Metanephros (tissue), 2 donors: ENCODE results near the gene SLITRK1.

DNA sequence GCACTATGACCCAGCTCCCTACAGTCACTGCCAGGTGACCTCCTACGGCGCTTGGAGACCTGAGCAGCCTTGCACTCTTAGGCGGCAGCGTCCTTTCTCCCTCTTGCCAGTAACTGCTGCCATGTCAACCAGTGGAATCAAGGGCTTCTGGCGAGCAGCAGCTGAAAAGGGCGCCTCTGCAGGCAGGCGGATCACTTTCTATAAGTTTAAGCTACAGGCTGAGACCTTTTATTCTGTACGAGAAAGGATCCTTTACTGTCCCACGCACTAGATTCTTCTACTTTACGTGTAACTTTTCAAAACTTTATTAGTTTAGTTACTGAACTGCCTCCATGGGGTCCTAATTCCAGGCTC lies 2.0 kb downstream of the KCTD12 start:
- RAMPAGE, long total RNA, result no peak

GRCh38 chr13:77014197-77015254 lies 12.4 kb downstream of the FBXL3 start:
- RAMPAGE, long total RNA, result no peak

DNA sequence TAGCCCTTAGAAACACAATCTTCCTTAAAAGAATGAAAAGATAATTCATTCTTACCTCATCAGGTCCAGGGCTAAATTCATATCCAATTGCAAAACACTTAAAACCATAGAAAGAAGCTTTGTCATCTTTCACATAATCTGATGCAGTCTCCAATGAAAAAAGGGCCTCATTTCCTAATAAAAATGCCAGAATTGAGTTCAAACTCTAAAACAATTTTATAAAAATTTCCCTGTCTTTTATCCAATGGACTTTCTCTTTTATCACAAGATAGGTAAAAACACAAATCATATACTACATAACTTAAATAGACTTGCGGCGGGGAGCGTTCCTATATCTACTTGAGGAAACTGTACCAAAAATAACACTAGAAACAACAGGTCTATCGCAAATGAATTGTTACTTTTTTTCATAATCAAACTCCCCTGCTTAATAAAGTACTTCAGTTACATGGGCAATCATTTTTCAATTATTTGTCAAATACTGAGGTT lies 138.3 kb upstream of the FBXL3 start:
- RAMPAGE, long total RNA, result no peak

DNA sequence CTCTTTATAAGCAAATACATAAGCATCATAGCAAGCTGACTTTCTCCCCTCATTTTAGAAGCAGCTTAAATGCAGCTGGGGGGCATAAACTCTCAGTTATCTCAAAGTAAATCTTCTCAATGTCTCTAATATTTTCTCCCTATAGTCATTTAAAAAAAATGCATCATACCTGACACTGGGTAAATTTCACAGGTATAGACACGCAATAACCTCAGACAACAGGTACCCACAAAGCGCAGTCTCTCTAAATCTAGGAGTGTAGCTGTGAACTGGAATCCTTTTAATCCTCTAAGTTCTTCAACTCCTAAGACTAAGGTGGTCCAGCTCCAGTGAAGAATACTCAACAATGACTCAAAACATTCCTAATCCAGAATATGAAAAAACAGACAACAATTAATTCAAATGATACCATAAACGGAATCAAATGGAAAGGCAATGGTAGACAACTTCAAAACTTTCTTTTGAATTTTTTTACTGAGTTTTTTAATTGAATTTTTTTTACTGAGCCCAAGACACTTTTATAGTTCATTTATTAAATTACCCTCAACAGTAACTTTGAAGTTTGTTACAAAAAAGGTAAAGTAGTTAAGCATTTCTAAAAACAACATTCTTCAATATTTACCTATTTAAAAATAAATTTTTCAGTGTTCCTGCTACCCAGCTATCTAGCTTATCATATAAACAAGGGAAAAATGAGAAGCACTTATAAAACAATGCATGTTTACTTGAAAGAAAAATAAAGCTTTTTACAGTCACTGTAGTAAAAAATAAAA lies 141.0 kb downstream of the MYCBP2 start:
- RAMPAGE, long total RNA, result no peak

GRCh38 chr13:77300178-77300623 lies 26.7 kb downstream of the MYCBP2 start:
- RAMPAGE, long total RNA, result no peak

GRCh38 chr13:77316271-77317002 lies 10.5 kb downstream of the MYCBP2 start:
- RAMPAGE, long total RNA, result no peak

GRCh38 chr13:77537425-77537875 lies 1.9 kb downstream of the SCEL start:
- RAMPAGE, long total RNA, result no peak

GRCh38 chr13:77556357-77556797 lies 20.9 kb downstream of the SCEL start:
- RAMPAGE, long total RNA, result no peak

DNA sequence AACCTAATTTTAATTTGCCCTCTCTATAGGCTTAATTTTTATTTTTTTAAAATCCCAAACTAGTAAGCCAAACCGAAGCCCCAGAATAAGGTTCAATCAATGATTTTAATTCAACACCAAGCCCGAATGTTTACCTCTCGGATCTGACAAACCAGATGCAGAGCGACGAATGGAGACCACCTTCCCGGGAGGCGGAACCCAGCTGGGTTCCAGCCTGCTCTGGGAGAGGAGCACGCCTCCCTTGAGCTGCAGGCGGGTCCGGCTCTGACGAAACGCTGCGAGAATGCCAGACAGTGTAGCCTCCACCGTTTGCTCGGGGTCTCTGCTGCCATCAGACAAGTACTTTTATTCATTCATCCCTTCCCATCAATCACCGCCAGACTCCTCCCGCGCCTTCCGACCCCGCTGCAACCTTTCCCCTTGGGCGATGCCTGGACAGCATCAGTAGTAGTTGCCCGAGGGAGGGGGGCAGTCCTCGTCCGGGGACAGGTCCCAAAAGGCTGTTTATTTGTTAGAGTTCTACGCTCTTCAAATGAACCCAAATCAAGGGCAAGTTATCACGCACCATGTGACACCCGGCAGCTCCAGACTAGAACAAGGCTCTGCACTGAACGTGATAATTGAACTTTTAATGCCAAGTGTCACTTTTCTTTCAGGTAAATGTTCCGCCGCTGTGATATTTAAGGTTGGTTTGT lies 779 bp upstream of the EDNRB start:
- RAMPAGE, long total RNA, result start-site peak on the minus strand centred at position 175 of the sequence, 102 bp wide, 194 and 47 reads in 2 replicates

DNA sequence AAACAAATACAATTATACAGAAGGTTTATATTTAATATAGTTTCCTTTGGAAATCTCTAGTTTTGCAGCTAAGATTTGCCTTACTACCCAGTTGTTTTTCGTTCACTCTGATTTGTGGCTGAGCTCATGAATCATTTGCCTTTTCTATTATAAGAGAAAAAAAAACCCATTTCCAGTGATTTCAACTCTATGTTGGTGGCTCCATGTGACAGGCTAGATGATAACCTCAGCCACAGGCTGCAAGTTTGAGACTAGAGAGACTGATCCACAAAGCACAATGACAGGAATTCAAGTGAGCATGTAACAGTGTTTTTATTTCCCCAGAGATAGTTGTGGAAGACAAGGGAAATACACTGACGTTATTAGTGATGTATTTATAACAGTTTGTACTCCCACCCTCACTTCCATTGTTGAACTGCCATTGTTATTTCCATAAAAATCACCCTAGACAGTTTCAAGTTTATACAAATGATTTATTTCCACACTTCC lies 27.8 kb upstream of the EDNRB start:
- RAMPAGE, long total RNA, result no peak

DNA sequence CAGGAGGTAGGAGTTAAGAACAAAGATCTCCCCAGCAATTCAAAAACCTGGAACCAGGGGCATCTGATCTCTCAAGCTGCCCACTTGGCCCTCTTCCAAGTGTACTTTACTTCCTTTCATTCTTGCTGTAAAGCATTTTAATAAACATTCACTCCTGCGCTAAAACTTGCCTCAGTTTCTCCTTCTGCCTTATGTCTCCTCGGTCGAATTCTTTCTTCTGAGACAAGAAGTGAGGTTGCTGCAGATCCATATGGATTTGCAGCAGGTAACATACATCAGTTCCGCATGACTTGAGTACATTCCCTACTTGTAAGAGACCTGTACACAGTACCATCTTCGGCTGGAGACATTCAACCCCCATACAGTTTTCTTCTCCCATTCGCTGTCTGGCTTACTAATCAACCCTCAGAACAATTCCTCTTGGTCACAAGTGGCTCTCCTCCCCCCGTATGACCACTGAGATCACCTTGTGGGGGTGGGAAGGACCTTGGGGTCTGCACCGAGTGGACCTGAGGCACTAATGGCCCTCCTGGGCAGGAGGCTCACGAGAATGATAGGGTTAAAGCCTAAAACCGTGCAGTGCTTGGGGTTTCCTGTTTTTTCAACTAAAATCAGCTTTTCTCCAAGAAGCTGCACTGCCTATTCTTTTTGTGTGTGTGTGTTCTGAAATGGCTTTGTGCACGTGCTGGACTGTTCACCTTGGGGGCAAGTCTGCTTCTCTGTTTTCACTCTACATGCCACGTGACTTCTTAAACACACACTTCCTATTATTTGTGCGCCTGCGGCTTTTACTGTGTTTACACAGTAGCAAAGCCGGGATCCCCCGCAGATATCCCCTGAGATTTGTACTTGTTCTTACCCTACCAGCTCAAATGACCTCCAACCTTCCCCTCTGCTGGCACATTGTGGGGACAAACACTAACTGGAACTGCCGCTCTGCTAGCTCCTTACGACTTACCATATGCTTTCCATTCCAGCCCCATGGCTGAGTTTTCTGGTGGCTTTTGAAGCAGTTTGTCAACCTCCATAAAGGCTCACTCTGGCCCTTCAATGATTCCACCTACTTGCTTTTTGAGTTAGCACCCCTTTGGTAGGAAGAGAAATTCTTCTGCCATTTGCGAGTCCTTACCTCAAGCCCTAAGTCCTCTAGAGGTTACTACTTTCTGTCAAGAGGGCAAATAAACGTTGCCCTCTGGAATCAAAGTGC lies 12.4 kb downstream of the RBM26 start:
- RAMPAGE, long total RNA, result no peak

GRCh38 chr13:79402400-79403463 lies 3.3 kb downstream of the RBM26 start:
- RAMPAGE, long total RNA, result no peak

GRCh38 chr13:79406432-79406601 lies 262 bp upstream of the RBM26 start:
- RAMPAGE, long total RNA, result no peak

DNA sequence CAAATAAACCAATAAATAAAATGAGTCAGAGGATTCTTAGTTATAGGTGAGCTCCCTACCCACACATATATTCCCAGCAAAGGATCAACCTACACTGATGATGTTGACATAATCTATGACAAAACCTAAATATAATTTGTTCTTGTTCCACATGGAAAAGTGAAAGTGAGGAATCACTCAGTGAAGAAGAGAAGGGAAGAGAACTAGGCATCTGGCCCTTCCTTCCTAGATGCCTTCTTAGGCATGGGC lies 27.0 kb downstream of the SPRY2 start:
- RAMPAGE, long total RNA, result no peak

DNA sequence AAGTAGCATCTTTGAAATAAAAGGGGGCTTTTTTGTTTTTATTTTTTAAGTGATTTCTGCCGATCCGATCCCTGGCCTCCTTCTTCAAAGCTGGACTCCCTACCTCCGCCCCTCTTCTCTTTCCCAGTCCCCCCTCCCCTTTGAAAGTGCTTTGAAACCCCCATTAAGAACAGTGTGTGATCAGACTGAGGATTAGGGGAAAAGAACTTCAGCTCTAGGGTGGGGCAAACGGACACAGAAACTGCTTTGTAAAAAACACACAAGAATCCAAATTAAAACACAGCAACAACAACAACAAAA lies 1.4 kb downstream of the SPRY2 start:
- RAMPAGE, long total RNA, result no peak

DNA sequence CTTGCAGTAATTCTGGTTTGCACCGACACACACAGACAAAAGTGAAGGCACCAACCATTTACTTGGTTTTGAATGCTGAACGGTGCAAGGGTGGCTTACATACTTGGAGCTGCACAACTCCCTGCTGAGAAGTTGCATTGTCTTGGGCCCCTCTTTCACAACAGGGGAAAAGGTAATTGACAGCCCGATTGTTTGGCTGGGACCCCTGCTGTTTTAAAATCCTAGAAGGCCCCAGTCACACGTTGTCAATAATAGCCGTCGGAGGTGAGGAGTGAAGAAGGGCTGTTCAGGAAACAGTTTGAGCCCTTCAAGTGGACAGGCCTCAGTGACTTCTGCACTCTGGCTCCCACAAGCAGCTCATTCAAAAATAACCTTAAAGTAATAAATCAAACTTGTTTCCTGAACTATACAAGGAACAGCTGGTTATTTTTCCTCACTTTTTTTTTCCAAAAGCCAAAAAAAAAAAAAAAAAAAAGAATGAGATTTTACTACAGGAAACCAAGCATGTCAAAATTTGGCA lies 18.9 kb upstream of the SPRY2 start:
- RAMPAGE, long total RNA, result no peak

GRCh38 chr13:80654511-80654906 lies 313.6 kb upstream of the SPRY2 start:
- RAMPAGE, long total RNA, result no peak

DNA sequence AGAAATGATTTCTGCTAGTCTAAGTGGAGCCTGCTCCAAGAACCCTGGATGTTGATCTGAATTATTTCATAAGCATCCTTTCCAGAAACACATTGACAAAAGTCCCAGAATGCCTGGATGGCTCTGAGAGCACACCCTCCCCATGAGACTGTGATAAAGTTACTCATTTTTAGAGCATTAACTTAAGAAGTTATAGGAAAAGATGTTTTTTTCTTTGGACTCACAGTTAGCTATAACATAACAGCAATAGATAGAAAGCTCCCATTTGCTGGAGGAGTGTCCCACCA lies 559.7 kb upstream of the SPRY2 start:
- RAMPAGE, long total RNA, result no peak

DNA sequence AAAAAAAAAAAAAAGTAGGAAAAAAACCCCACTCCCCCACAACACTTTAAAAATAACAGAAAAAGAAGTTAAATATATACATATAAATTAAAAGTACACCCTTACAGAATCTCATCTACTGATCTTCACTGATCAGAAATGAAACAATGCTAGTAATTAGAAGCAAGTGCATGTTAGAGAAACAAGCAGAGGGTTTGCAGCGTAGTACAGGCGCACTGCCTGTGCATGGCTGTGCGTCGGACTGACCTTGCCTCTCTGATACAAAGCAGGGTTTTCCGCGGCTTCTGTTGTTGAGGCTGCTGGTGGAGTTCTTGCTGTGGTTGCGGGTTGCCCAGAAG lies 547 bp downstream of the SLITRK1 start:
- RAMPAGE, long total RNA, result no peak

DNA sequence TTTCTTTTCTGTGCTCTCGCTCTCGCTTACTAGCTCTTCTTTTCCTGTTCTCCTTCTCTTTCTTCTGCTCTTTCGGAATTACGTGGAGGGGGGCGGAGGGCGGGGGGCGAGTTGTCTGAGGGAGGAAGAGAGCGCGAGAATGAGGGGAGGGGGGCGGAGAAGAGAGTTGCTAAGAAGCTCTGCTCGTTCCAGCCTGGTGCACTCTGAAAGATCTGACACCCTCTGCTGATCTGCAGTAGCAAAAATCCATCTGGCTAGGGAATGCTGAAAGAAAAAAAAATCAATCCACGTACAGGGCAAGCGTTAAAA lies at the start of gene SLITRK1:
SLITRK1 (minus strand) TSS at position 217 of the 309 bp plus-strand sequence.
- RAMPAGE, long total RNA, result no peak